ENCODE measurements around the genes EHHADH, AHSG and EIF4A2.

DNA sequence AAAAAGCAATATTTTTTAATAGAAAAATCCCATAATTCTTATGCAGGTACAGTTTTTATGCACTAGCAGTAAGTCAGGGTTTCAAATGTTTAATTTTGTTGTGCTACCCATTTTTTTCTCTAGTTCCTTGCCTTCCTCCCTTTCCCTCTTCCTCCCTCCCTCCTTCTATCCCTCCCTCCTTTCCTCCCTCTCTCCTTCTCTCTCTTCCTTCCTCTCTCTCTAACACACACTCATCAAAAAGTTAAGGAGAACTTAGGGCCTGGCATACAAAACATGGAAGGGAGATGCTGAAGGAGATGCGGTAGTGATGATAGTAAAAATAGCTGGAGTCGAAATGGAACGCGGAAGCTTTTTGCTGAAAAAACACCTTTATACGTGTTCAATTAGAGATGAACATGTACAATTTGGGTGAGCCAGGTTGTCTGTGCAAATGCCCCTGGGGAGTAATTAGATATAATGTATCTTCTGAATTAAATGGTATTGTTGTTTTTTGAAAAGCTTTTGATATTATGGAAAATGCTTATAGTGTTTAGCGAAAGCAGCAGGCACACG lies 103.9 kb downstream of the VPS8 start:
- PRO-cap = no peak

DNA sequence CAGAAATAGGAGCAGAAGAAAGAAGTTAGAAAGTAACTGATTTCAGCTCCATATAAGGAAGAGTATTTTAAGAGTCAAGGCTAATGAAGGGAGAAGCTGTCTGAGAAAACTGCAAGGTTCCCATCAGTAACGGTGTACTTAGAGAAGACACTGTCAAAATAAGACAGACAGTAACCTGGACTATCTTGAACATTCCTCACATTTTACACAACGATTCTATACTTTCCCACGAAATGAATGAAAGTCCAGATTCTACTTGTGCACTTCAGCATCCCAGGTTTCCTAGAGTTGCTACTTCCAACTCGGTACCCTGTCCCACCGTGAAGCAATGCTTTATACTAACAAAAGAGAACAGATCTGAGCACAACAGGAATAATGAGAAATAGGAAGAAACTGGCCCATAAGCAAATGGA lies 1.8 kb downstream of the C3orf70 start:
- PRO-cap = unidirectional peak, plus-strand start at position 83 of the sequence

GRCh38 chr3:185250598-185250986 lies 3.3 kb downstream of the EHHADH start:
- PRO-cap = no peak

GRCh38 chr3:185253504-185254524 lies at the start of gene EHHADH:
Gene EHHADH (minus strand): TSS chr3:185254049.
- PRO-cap = bidirectional peak, plus-strand start at chr3:185254201, minus-strand start at chr3:185254049

DNA sequence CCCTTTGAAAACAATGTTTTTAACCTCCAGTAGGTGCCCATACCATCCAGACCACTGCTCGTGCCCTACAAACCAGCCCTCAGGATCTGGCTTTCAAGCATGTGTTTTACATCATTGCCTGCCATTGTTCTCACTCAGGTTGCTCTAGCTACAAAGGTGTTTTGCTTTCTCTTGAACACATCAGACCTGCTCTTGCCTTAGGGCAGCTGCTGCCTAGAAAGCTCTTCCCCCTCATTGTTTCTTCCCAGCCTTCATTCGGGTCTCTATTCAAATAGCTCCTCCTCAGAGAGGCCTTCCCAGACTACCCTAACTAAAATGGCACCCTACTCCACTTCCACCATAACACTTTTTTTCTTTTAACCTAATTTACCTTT lies 32.2 kb upstream of the MAP3K13 start:
- PRO-cap = no peak

- PRO-cap = no peak
These were observed 27.2 kb upstream of the MAP3K13 start for GRCh38 chr3:185335526-185336291.

- PRO-cap = unidirectional peak, plus-strand start at chr3:185559240
These were observed 6.6 kb upstream of the LIPH start for GRCh38 chr3:185558901-185559387.

- PRO-cap = unidirectional peak, minus-strand start at chr3:185561505
These were observed 9.1 kb upstream of the LIPH start for GRCh38 chr3:185561329-185561960.

DNA sequence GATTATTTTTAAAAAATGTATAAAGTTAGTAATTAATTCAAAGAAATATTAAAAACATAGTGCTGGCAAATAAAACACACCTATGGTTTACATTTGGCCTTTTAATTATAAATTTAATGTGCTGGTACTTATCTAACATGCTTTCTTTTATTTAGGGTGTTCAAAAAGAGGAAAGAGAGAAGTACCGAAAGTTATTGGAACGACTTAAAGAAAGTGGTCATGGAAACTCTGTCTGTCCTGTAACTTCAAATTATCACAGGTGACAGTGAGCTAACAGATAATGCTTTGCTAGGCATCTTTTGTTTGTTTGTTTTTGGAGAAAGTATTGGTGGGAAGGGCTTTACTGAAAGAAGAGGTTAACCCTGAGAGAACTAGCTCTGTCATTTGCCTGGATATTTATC lies 23.0 kb downstream of the SENP2 start:
- PRO-cap = no peak

GRCh38 chr3:185634149-185634880 lies 48.2 kb downstream of the SENP2 start:
- PRO-cap = no peak

DNA sequence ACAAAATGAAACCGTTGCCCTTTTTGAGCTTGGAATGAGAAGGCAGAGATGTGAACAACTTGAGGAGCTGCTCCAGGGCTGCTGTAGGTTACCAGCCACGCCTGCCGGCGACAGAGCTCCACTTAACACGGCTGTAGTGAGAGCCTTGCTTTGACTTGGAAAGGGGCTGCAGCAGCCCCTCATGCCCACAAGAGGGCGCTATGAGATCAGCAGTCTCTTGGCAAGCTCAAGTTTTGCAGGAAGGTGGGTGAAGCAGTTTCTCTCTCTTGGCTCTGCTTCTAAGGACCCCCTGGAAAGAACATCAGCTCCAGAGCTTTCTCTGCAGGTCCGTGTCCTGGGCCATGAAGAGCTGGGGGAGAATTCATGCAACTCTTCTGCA lies 74.3 kb downstream of the SENP2 start:
- PRO-cap = no peak

DNA sequence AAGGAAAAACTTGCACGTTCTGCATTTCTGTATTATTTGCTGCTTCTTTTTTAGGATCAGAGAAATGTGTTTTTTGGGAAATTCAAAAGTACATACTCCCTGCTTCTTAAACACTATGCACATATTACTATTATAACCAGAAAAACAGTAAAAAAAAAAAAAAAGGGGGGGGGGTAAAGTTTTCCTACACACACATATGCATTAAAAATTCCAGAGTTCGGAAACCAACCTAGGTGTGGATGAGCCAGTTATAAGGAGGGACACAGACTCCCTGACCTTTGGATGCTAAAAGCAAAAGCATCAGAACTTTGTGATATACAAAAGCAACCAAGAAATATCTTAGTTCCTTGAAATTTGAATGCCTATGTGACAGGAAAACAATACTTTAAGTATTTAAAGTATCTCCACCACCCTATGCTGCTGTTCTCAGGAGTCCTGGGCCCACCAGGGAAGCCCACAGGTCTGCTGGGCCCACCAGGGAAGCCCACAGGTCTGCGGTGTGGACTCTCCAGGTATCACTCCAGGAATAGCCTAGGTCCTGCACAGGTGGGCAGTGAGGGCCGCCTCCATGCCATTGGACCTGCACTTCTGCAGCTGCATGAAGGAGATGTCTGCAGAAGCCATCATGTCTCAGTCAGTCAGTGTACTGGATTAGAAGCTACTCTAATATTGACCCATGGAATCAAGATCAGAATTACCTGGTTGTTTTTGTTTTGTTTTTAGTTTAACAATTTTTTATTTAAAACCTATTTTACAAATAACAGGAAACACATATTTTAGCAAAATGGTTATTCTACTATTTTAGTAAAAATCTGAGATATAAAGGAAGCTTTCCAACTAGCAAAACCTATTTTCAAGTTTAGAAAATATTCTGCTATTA lies 83.6 kb downstream of the SENP2 start:
- PRO-cap = unidirectional peak, plus-strand start at position 421 of the sequence

GRCh38 chr3:185746152-185746771 lies 78.6 kb downstream of the IGF2BP2 start:
- PRO-cap = no peak

- PRO-cap = no peak
These were observed 21.8 kb downstream of the TRA2B start for GRCh38 chr3:185915712-185916658.

- PRO-cap = no peak
These were observed 9.9 kb downstream of the TRA2B start for GRCh38 chr3:185927556-185928576.

GRCh38 chr3:186221886-186222580 lies 113.1 kb upstream of the ETV5 start:
- PRO-cap = no peak

DNA sequence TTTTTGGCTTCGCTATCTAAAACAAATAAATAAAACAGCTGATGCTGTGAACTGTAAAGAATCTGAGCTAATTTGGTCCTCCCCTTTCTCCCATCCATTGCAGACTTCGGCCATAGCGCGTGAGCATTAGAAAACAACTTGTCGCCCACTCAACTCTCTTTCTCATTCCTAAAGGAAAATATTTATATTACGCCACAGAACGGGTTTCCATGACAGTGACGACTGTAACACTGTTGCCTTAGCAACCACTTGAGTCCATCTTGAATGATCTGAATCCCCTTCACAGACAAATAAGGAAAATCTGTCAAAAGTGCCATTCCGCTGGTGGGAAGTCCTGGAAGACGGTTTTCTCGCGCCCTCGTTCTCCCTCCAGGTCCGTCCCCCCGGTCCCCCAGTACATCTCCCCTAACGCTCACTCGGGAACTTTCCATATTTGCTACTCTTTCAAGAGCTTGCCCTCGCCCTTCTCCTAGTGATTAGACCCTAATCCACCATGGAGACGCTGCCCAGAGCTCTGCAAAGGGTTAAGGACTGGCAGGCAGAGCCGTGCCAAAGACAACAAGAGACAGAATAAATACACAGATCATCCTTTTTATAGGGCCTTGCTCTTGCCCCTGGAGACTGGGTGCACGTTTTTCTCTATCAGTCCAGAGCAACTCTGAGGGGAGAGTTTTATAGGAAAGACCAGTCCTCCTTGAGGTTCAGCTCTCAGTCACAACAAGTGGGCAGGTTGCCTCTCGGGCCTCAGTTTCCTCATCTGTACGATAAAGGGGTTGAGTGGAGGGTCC lies 50.5 kb downstream of the CRYGS start:
- PRO-cap = bidirectional peak, plus-strand start at position 316 of the sequence, minus-strand start at position 138 of the sequence

GRCh38 chr3:186612528-186613372 lies at the start of gene AHSG:
Gene AHSG (plus strand): TSS chr3:186613060.
- PRO-cap = no peak

DNA sequence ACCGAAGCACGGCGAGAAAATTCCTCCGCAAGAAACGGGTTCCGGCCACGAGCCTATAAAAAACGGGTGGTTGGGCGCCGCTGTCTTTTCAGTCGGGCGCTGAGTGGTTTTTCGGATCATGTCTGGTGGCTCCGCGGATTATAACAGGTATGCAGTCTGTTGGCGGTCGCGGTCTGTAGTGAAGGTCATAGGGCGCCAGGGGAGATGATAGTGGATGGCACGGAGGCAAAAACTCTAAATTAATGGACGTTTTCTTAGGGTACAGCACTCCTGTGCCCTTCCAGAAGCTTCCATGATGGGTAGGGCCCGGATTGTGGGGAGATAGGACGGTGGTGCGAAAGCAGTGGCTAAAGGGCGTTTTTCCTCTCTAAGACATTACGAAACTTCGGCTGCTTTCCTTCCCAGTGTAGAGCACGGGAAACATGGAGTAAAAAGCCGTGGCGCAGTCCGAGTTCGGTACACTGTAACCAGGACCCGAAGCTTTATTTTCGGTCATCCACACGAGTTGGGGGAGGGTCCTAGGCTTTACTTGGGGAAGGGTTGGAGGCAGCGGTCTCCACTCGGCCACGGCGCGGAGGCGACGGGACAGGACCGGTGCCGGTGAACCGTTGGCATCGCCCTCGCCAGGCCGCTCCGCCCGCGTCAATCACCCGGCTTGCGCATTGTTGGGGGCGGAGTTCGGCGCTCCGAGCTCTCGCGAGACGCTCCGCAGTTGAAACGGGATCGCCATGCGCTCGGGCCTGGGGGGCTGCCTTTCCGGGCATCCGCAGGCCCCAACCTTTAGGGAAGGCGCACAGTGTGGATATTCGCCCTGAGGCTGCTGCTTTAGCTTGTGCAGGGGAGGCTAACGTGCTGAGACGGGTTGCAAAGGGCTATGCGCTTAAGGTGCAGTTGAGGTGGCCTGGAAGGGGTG lies at the start of gene EIF4A2:
TSS of gene EIF4A2 (plus strand) at position 85 of the 913 bp plus-strand sequence.
- PRO-cap = bidirectional peak, plus-strand start at position 85 of the sequence, minus-strand start outside the sequence; unidirectional peak, plus-strand start at position 405 of the sequence; bidirectional peak, plus-strand start at position 711 of the sequence, minus-strand start at position 648 of the sequence

DNA sequence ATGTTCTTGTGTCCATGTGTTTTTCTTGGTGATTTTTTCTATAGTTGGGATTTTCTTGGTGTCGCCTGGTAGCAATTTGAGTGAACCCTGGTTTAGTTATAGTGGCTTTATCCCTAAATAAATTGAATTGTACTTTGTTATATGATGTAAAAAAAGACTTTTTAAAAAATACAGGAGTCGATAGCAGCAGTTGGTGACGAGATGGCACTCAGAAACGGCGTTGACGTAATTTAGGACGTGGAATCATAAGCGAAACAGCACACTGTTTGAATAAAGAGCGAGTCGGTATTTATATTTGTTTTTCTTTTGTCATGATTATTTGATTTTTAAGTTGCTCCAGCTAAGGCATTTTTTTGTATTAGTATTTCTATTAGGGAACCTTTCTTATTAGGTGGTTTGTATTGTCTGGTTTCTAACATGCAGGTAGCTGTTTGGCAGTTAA lies 4.8 kb downstream of the EIF4A2 start:
- PRO-cap = no peak

Data from vermiform appendix (tissue), 1 donor.